Metastatic Liver Carcinoma in the Adrenal Gland (tissue), 2 donors: Measurements from ENCODE around the gene ARHGEF4.

- PRO-cap, 2 experiments, result no peak in any of the 2 experiments
Observed at GRCh38 chr2:130189070-130189504, 7.0 kb downstream of the MZT2B start.

DNA sequence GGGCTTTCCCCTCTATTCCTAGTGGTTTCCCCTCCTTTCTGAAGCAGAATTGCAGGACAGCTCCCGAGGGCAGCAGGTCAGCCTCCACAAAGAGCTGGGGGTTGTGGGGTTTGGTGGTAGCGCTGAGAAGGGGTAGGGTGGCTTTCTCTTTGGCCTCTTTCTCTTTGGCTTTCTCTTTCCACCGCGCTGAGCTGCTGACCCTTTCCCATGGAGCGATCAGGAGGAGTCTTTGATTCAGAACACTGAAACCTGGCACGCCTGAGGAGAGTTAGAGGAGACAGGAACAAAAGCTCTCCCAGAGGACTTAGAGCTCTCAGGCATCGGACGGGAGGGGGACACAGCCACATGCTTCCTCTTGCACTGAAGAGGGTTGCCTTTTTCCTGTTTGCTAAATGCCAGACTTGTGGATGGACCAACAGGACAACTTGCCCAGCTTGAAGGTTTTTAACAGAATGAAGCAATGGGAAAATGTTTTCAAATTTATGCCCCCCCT, 3.7 kb upstream of the PTPN18 start:
- PRO-cap, 2 experiments, result no peak in any of the 2 experiments

DNA sequence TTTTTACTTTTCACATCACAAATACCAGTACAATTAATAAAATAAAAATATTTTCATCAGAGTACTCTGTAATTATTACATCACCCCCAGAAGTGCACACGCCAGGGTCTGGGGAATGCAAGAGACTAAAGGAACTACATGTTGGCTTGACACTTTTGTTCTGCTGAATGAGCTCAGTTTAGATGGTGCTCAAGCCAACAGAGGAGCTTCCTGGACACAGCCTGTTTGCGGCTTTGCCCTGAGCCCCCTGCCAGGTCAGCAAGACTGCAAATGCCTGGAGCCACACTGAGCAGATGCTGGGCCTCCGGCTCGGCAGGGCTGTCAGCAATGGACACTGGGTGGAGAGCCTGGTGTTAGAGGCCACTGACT, 31.9 kb downstream of the PTPN18 start:
- PRO-cap, 2 experiments, result no peak in any of the 2 experiments

- PRO-cap, 2 experiments, result peak in 1 of 2 experiments; most common plus-strand start chr2:130836917 (in 1)
Observed at GRCh38 chr2:130836657-130837645, at the start of gene ARHGEF4. Gene ARHGEF4 (plus strand): TSS chr2:130836914.

DNA sequence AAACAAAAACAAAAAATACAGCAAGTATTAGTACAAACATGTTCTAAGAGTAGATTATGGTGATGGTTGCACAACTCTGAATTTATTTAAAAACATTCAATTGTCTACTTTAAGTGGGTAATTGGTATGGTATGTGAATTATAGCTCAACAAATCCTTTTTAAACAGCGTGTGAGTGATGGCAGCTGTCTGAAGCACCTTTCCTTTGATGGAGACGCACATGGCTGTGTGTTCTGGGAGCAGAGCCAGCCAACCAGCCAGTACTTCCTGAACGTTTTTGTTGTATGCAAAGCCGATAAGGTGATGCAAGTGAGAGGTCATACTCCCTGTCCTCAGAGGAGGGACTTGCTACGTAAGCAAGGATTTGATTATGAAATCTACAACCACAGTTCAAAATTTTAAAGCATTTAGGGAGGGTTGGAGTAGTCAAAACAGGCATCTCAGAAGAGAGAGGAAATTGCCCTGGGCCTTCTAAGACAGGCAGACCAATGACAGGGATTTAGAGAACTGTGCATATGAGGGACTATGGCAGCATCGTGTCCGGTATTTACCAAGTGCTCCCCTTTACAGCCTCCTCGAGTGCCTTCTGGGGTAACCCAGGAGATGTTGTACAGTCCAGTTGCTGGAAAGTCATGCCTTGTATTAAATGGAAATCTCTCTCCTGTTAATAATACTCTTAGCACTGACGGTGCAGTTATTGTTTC, 28.2 kb downstream of the ARHGEF4 start:
- PRO-cap, 2 experiments, result no peak in any of the 2 experiments

- PRO-cap, 2 experiments, result no peak in any of the 2 experiments
Observed at GRCh38 chr2:131034611-131035641, 58.3 kb downstream of the FAM168B start.

DNA sequence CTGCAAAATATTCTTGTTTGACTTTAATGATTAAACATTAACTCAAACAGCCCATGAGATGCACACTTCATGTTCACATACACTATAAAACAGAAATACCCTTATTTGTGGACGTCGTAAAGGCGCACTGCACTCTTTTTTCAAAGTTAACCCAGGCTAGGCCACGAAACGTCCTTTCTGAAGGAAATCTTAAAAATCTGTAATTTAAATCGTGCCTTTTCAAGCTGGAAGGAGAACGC, 789 bp downstream of the FAM168B start:
- PRO-cap, 2 experiments, result peak in 2 of 2 experiments; most common plus-strand start position 104 of the sequence (in 2)

DNA sequence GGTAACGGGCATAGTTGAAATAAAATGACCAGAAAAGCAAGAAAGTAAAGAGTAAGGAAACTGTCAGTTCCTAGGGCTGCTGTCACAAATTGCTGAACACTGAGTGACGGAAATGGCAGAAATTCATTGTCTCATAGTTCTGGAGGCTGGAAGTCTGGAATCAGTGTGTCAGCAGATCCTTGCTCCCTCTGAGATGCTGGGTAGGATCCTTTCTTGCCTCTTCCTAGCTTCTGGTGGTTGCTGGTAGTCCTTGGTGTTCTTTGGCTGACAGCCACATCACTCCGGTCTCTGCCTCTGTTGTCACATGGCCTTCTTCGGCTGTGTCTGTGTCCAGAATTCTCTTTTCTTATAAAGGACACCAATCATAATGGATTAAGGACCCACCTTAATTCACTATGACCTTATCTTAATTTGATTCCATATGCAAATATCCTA, 21.9 kb downstream of the PLEKHB2 start:
- PRO-cap, 2 experiments, result no peak in any of the 2 experiments

DNA sequence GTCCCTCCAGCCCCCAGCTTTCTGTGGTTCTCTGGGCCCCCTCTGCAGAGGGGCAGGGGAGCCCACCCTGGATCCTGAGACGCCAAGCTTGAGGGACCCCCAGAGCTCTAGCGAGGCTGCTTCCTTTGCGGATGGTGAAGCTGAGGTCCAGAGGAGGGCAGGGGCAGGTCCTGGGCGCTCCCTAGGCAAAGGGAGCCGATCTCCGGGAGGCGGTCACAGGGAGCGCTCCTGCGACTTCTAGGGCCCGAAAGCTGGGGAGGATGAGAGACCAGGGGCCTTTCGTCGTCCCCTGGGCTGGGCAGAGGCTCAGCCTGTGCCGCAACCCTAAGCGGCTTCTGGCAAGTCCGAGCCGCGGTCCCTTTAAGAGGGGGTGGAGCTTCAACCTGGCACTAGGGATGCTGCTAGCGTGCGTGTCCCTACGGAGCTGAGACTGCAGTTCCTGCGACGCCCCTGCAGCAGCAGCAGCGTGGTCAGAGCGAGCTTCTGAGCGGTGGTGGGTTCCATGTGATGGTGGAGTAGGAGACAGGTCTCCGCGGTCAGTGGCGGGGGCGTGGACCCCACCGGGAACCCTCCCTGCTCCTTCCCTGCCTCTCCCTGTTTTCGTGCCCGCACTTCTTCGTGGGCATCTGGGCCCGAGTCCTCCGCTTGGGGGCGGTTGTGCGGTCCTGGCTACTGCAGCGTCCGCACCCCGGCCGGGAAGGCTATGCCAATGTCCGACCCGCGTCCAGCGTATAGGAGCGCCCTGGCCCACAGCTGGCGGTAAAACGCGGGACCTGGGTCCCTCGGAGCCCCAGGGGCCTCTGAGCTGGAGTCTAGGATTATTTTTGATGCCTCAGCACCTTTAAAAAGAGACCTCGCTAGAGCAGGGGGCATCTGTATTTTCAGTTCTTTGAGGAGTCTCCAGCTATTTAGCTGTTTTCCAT, 154.6 kb downstream of the CCDC74A start:
- PRO-cap, 2 experiments, result peak in 2 of 2 experiments; most common plus-strand start position 437 of the sequence (in 1); most common minus-strand start position 315 of the sequence (in 2)

GRCh38 chr2:132267709-132268976, 106.4 kb upstream of the ANKRD30BL start:
- PRO-cap, 2 experiments, result no peak in any of the 2 experiments

DNA sequence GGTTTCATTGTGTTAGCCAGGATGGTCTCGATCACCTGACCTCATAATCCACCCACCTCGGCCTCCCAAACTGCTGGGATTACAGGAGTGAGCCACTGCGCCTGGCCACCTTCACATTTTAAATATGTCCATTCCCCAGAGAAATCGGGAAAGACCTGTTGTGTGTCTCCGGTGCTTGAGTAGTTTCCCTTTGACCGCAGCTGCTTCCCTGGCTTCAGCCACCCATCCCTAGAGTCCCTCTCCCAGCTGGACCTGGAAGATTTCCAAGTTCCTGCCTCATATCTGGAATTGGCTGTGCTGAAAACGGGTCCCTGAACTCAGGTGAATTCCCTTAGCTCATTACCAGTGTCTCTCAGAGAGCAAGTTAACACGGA, 49.1 kb downstream of the LYPD1 start:
- PRO-cap, 2 experiments, result no peak in any of the 2 experiments

GRCh38 chr2:133581034-133581623, 12.9 kb upstream of the NCKAP5 start:
- PRO-cap, 2 experiments, result no peak in any of the 2 experiments

- PRO-cap, 2 experiments, result no peak in any of the 2 experiments
Observed at GRCh38 chr2:133972782-133973408, 281.0 kb upstream of the MGAT5 start.

GRCh38 chr2:133986069-133986959, 267.6 kb upstream of the MGAT5 start:
- PRO-cap, 2 experiments, result no peak in any of the 2 experiments

GRCh38 chr2:133987188-133987464, 266.7 kb upstream of the MGAT5 start:
- PRO-cap, 2 experiments, result no peak in any of the 2 experiments

- PRO-cap, 2 experiments, result no peak in any of the 2 experiments
Observed at GRCh38 chr2:134260265-134260891, 6.5 kb downstream of the MGAT5 start.

DNA sequence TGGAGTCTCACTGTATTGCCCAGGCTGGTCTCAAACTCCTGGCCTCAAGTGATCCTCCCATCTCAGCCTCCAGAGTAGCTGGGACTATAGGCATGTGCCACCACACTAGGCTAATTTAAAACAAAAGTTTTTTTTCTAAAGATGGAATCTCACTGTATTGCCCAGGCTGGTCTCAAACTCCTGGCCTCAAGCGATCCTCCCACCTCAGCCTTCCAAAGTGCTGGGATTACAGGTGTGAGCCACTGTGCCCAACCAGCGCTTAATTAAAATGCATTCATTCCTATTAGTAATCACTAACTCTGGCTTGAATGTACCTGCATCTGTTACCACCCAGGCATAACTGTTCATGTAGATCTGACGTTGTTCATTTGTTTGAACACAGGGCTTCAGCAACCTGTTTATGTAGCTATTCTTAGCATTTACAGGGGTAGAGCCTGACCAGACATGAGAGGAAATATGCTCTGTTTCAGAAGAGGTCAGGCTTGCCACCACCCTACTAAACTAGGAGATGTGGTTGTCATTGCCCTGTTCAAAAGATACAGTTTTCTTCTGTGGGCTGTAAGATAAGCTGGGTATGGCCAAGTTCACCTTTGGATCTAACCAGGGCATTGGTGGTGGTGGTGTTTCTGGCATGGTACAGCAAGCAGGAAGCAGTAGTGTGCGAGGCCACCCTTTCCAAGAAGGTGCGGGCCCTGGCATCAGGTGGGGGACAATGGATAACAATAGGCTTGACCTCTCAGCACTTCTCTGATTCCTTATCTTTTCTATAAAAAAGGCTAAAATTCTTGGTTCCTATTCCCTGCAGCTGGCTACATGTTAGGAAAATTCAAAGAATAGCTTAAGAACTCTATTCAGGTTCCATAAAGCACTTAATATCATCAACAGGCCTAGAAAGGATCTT, 8.8 kb downstream of the MGAT5 start:
- PRO-cap, 2 experiments, result no peak in any of the 2 experiments

- PRO-cap, 2 experiments, result no peak in any of the 2 experiments
Observed at GRCh38 chr2:134282861-134283554, 29.1 kb downstream of the MGAT5 start.

- PRO-cap, 2 experiments, result no peak in any of the 2 experiments
Observed at GRCh38 chr2:134307260-134307794, 53.5 kb downstream of the MGAT5 start.

- PRO-cap, 2 experiments, result no peak in any of the 2 experiments
Observed at GRCh38 chr2:134401699-134402052, 147.8 kb downstream of the MGAT5 start.